Left common carotid artery plus branches (tissue), 1 donor: ENCODE results near the gene TMC6.

DNA sequence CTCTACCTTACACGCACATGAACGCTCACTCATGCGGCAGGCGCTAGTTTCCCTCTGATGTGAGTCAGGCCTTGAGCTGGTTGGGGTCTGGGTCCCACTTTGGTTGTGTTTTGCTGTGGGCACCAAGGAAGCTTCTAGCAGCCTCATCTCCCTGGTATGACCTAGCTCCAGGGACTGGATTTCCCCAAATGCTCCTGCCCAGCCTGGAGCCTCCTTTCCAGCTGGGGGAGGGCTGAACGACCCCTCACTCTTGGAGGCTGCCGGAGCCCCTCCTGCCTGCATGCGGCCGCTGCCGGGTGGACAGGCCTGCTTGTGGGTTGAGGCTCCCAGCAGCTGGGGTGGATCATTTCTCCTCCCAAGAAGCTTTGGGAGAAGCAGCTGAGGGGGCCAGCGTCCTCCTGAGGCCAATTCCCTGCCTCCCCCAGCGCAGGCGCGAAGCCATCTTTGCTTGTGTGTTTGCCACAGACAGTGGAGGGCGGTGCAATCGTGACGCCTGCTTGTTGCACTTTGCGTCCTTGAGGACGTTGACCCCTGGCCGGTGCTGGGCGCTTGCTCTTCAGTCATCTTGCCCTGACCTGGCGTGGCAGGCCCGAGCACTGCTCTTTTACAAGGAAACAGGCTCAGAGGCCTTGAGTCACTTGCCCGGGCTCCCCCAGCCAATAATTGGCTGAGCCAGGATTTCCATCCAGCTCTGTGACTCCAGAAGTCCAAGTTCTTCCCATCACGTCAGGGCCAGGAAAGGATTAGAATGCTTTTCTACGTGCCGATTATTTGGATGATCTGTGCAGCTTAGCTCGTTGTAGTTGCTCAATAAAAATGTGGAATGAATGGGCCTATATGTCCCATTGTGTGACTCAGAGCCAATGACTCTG, 73.2 kb downstream of the SEPTIN9 start:
- PRO-cap: no peak

- PRO-cap: no peak
Observed at GRCh38 chr17:77385721-77386820, 104.8 kb downstream of the SEPTIN9 start.

GRCh38 chr17:77435944-77436779, 154.9 kb downstream of the SEPTIN9 start:
- PRO-cap: no peak

- PRO-cap: no peak
Observed at GRCh38 chr17:77451202-77451657, 169.9 kb downstream of the SEPTIN9 start.

- PRO-cap: no peak
Observed at GRCh38 chr17:77458269-77458899, 177.1 kb downstream of the SEPTIN9 start.

GRCh38 chr17:77461217-77461857, 180.0 kb downstream of the SEPTIN9 start:
- PRO-cap: no peak

GRCh38 chr17:77528323-77529369, 247.3 kb downstream of the SEPTIN9 start:
- PRO-cap: no peak

DNA sequence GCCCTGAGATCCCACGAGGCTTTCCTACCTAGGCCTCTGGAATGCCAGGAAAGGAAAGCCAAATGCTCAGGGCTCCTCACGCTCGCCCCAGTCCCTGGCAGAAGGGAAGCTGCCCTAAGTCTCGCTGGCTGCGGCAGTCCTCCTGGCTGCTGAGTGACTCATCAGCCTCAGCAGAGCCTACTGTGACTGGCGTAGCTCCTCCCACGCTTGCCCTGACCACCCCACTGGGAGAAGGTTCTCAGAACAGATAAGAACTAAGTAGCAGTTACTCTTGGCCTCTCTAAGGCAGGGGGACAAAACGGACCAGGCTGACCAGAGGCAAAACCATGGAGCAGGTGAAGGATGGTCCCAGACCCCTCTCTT, 124.0 kb upstream of the TNRC6C start:
- PRO-cap: no peak

DNA sequence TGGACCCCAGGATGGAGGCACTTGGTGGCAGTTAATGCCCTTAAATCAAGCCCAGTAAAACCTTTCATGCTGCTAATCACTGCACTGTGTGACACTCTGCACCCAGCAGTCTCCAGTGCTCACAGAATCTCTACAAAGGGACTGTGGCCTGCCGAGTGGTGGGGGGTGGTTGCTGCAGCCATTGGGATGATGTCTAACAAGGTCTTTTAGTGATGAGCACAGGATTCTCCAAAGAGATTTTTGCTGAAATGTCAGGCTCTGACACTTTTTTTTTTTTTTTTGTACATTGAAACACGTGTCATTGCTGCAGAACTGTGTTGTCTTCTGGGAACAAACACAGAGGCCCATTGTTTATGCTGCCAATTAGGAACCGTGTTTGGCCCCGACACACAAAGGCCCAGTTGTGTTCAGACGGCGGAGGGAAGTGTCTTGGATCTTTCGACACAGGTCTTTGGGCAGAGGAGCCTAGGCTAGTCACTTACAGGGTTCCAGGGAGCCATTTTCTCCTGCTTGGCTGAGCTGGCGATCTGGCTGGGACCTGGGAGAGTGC, 16.2 kb upstream of the TNRC6C start:
- PRO-cap: no peak

DNA sequence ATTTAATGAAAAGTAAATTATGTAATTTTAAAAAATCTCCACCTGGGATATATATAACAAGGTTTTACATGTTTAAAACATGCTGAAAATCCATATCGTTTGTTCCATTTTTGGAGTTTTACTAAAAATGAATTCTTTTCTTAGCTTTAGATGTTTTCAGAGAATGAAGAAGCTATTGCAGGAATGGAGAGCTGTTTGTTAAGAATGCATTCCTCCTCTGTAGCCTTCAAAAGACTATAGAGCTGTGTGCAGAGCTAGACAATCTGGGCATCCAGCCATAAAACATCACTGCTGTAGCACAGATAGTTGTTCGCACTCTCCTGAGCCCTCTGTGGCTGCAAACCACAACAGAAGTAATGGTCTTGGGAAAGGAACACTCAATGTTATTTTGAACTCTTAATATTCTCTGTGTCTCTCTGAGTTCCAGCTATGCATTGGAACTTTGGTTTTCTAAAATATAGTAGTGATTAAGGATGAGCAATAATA, 4.9 kb downstream of the TNRC6C start:
- PRO-cap: no peak

DNA sequence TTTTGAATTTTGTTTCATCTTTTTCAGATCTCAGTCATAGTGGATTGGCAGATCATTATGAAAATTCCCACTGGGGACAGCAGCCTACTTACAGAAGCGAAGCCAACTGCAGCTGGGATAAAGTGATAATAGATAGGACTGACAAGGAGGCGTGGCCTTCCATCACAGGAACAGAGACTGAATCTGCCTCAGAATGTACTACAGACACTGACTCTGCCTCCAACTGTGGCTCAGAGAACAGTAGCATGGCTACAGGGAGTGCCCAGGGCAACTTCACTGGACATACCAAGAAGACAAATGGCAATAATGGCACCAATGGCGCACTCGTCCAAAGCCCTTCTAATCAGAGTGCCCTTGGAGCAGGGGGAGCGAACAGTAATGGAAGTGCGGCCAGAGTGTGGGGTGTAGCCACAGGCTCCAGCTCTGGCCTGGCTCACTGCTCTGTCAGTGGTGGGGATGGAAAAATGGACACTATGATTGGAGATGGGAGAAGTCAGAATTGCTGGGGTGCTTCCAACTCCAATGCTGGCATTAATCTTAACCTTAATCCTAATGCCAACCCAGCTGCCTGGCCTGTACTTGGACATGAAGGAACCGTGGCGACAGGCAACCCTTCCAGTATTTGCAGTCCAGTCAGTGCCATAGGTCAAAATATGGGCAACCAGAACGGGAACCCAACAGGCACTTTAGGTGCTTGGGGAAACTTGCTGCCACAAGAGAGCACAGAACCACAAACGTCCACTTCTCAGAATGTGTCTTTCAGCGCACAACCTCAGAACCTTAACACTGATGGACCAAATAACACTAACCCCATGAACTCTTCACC, 79.5 kb downstream of the TMC6 start:
- PRO-cap: no peak

DNA sequence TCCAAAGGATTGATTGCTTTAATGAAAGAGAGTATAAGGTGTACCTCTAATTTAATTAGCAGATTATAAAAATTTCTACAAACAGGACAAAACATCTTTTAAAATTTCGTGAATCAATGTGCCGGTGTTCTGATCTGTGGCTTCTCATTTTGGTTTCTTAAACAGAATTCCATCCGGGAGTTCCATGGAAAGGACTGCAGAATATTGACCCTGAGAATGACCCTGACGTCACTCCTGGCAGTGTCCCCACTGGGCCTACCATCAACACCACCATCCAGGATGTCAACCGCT, 35.2 kb downstream of the TMC6 start:
- PRO-cap: no peak

- PRO-cap: no peak
Observed at GRCh38 chr17:78112828-78113392, 15.6 kb downstream of the TMC6 start.

DNA sequence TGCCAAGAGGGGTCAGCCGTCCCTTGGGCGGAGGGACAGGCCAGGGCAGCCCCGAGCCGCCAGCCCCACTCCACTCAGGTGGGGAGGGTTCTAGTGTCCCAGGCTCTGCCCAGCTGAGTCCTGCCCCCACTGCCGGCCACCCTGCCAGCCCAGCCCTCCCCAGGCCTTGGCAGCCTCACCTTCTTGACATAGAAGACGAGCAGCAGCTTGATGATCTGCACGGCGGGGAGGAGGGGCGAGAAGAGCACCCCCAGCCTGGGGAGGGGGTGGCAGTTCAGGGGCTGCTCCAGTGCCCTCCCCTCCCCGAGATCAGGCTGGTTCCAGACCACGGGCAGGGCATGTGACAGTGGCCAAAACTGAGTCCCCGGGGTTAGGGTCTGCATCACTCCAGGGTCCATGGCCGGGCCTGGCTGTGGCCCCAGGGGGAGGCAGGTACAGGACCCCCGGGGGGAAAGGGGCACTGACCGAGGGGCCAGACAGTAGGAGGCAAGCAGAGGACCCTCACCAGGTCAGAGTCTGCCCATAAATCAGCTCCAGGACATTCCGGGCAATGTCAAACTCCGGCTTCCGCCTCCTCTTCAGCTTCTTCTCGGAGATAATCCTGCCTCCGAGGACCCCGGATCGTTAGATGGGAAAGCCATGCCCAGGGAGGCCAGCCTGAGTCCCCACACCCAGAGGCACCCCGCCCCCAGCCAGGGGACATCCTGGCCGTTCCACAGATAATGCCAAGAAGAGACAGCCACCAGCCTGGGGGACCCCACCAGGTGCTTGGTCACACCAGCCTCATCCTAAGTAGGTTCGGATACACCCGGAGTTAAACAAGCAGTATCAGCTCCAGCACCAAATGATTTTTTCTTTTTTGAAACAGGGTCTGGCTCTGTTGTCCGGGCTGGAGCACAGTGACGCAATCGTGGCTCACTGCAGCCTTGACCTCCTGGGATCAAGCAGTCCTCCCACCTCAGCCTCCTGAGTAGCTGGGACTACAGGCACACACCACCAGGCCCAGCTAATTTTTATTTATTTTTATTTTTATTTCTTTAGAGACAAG, 9.4 kb downstream of the TMC6 start:
- PRO-cap: no peak

- PRO-cap: unidirectional peak, minus-strand start at chr17:78128686
Observed at GRCh38 chr17:78128094-78129027, at the start of gene TMC6. Gene TMC6 (minus strand): TSS chr17:78128755.

DNA sequence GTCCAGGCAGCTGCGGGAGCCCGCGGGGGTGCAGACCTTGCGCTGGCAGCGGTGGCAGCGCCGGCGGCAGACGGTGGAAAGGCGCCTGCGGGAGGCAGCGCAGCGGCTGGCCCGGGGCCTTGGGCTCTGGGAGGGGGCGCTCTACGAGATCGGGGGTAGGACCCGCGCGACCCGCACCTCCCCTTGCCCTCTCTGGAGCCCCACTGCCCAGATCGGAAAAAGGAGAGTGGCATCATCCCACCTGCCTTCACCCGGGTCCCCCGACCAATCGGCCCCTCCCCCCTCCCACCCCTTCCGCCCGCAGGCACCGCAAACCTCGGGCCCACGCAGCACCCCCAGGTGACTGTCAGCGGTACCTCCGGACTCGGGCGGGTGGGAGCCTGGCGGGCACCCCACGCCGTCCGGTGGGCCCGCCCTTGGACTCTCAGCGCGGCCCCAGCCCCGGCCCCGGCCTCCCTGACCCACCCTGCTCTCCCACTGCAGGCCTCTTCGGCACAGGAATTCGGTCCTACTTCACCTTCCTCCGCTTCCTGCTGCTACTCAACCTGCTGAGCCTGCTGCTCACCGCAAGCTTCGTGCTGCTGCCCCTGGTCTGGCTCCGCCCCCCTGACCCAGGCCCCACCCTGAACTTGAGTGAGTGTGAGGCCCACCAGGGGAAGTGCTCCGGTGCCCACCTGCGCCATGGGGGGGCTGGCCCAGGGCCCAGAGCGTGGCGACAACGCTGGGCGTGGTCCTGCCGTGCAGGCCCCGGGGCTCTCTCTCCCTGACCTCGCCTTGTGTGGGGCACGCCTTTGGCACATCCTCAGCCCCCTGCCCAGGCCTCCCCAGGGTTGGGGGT, 1.5 kb downstream of the TMC8 start:
- PRO-cap: no peak

DNA sequence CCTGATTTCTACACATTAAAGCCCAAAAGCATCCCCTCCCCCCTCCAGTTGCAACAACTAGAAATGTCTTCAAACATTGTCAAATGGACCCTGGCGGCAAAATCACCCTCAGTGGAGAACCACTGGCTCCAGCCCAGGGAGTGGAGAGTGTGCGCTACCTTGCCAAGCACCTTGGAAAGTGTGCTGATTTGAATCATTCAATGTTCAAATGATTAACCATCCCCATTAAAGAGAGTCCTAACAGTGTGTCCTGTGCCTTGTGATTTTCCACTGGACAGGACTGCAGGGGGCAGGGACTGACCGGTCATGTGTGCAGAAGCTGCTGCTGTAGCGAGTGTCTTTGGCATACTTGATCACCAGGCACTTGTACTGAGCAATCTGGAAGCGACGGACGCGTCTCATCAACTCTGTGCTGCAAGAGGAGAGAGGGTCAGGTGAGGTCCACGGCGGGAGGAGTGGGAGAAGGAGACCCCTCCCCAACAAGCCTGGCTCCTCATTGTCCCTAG, 2.0 kb downstream of the TK1 start:
- PRO-cap: no peak

DNA sequence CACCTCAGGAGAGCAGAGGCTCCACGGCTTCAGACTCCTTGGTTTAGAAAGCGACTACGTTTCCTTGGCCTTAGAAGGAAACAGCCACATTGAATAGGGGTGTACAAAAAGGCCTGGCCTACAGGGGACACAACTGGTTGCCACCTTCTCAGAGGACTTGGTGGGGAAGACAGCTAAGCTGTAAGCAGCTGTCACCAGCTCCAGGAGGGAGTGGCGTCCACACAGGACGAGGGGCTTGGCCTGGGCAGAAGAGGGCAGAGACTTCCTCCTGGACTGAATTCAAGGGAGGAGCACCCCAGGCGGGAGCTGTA, 569 bp downstream of the TK1 start:
- PRO-cap: no peak

- PRO-cap: no peak
Observed at GRCh38 chr17:78202737-78203028, 11.4 kb upstream of the BIRC5 start.

GRCh38 chr17:78225901-78226638, 5.4 kb upstream of the TMEM235 start:
- PRO-cap: no peak